ENCODE measurements around the gene TBATA.

- PRO-cap, result no peak
Measured at GRCh38 chr10:69467797-69468425, 16.6 kb downstream of the TSPAN15 start.

DNA sequence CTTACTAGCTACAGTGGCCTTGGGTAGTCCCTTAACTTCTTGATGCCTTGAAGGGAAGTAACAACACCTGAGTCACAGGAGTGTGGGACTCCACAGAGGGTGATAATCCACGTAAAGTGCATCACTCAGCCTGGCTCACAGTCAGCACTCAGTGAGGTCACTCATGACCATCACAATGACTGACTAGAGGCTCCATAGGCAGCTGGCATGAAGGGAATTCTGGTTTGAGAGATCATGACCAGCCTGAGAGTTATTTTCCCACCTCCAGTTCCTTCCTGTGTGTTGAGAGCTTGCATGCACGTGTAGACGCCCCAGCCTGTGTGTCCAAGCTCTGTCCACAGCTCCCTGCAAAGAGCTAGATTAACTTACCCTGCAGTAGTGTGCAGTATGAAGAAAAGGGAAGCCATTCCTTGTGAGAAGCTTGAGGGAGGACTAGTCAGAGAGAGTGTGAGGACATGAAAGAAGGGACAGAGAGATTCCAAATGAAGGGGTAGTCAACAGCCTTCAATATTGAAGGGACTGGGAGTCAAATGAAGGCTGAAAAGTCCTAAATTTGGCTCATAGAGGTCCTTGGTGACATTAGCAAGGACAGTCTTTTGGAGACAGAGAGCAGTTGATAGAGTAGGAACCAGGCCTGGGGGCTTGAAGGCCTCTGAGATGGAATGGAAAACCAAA, 34.6 kb downstream of the NEUROG3 start:
- PRO-cap, result no peak

GRCh38 chr10:69732011-69733004, 69.4 kb upstream of the COL13A1 start:
- PRO-cap, result no peak

GRCh38 chr10:69901573-69902118, 99.9 kb downstream of the COL13A1 start:
- PRO-cap, result no peak

- PRO-cap, result no peak
Measured at GRCh38 chr10:69911839-69912060, 110.0 kb downstream of the COL13A1 start.

DNA sequence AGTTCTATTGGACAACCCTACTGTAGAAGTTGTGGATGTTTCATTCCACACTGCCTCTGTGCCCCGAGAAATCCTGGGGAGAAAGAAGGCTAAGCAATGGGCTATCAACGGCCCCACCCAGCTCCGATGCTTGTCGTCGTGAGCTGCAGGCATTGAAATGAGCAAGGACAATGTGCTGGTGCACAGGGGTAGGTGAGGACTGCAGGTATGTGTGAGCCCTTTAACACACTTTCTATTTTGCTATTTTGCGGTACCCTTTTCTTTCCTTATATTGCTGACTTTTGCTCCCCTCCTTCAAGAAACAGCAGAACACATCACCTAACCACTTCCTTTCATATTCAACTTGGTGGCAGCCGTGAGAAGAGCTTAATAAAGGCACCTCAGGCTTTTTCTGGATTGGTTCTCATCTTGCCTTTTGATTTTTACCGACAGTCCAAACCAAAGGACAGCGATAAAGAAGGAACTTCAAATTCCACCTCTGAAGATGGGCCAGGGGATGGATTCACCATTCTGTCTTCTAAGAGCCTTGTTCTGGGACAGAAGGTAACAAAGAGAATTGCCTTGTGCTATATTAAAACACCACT, 39.2 kb downstream of the AIFM2 start:
- PRO-cap, result no peak

DNA sequence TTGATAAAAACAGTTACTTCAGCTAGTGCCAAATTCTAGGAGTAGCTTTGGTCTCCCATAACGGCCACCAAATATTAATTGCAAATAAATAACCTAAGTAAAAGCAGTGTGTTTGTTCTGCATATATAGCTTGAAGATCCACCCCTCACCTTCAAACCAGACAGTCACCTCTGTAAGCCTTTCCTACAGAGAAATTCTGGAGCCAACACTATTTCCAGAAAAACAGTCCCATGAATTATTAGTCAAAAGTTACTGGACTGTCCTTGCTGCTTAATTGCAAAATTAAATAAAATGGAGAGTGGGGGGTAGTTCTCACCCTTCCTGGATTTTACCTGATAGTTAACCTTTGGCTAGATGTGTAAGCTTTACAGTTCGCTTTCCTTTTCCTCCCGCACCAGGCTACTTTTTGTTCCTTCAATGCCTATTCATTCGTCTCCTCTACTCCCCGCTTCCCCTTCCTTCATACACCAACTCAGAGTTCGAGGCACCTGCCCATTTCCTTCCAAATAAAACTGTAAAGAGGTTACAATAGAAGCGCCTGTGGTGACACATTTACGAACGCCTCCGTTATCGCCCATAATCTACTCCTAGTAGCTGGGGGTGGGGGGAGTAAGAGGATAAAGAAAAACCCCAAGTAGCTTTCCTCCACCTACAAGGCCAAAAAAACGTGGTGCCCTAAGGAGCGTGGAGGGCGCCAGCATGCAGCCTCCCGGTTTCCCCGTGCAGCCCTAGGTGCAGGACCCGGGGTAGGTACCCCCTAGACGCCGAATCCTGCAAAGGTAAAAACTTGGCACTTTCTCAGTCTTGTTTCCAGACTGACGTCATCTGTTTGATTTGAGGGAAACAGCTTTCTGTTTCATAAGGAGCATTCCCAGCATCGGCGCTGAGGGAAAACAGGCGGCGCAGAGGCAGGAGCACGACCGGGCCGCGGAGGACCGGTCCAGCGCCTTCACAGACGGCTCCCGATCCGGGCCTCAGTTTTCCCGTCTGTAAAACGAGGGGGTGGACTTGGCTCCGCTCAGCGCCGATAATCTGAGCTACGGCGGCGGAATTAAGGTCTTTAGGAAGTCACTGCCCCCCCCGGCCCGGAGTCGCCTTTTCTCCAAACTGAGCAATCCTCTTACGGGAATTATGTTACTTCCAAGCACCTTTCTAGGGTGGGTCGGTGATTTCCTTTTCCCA, 1.1 kb downstream of the PPA1 start:
- PRO-cap, result unidirectional peak, plus-strand start at position 886 of the sequence

- PRO-cap, result no peak
Measured at GRCh38 chr10:70235097-70235633, 1.9 kb upstream of the PPA1 start.

DNA sequence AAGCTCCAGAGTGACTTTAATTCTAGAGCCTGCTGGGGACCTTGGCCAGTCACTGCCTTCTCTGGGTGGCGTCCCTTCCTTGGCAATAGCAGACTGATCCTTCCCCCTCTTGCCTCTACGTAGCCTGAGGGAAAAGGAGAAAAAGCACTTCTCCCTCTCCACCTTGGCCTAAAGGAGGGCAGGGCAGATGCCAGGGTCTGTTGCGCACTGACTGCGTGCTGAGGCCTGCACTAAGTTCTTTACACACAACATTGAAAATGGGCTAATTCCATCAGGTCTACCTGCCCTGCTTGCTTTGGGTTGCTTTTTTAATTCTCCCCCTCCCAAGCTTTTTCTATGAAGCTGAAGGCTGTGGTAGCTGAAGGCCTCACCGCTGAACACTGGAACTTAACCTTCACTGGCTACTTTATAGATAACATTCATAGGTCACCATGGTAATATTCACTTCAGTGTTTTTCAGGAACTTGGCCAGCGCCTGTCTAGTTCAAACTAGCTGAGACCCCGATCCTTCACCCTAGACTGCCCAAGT, 28.9 kb downstream of the PRF1 start:
- PRO-cap, result no peak

DNA sequence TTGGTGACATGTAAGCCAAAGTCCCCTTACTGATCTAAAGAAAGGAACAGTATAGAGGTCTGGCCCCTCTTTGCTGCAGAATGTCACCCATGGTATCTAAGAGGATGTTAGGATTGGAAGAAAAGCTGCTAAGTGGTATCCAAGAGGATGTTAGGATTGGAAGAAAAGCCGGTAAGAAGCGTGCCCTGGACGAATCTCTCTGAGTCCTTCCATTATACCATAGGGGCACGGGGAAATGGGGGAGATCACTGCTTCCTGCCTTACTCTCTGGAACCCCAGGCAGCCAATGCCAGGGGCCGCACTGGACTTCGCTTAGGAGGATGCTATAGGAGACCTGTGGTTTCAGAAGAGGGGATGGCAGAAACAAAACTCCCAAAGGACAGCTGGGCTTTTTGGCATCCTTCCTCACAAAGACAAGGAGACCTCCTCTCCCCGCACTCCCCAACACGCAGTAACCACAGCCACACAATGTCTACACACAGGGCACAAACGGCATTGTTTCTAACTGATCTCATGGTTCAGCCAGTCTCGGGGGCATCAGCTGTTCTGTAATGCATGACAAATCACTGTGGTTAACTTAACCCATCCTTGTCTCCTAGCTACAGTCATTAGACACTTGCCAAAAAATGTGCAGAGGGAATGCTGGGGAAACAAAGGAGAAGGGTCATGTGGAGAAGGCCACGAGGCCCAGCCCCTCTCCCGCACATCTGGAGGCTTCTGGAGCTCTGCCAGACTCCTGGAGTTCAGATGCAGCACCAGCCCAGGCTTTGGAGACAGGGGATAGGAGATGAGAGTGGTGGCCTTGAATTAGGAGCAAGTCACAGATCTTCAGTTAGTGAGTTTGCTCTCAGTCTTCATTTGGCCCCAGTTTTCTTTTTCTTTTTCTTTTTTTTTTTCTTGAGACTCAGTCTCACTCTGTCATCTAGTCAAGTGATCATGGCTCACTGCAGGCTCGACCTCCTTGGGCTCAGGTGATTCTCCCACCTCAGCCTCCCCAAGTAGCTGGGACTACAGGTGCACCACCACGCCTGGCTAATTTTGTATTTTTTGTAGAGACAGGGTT, 7.6 kb upstream of the ADAMTS14 start:
- PRO-cap, result no peak

GRCh38 chr10:70785081-70785541, at the start of gene TBATA:
TSS of gene TBATA (minus strand) at chr10:70785377.
- PRO-cap, result no peak

GRCh38 chr10:71213772-71214811, 1.7 kb downstream of the UNC5B start:
- PRO-cap, result unidirectional peak, minus-strand start at chr10:71214154

DNA sequence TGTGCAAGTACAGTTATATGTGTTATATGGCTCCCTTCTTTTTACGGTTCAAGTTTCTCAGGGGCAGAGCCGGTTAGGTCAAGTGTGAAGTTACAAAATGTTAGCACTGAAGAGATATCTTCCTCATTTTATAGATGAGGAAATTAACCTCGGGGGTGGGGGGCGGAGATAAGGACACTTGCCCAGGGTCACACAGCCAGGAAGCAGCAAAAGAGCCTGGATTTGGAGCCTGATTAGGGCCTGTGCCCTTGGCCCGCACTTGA, 21.6 kb downstream of the UNC5B start:
- PRO-cap, result no peak

GRCh38 chr10:71243845-71244372, 31.5 kb downstream of the UNC5B start:
- PRO-cap, result no peak

- PRO-cap, result no peak
Measured at GRCh38 chr10:71314207-71315142, 4.6 kb upstream of the SLC29A3 start.

DNA sequence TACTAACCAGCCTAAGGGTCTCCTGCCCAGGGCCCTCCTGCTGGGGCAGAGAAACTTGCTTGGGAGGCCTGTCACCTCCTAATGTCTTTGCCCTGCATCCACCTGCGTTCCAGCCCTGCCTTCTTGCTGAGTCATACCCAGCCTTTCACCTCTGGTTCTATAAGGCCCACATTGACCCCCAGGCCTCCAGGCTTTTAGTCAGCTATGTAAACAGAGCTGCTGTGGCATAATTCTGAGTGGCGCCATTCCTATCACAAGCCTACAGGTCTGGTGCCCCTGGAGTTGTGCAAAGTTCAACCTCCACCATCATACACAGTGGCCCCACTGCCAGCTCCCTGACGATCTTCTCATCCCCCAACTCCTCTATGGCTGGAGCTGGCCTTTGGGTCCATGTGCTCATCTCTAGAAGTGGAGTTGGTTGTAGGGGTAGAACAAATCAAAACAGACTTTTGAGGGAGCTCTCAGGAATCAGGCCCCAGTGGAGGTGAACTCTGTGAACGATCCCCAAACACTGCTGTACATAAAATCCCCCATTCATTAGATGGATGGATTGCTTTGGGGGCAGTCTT, 21.1 kb downstream of the SLC29A3 start:
- PRO-cap, result no peak

DNA sequence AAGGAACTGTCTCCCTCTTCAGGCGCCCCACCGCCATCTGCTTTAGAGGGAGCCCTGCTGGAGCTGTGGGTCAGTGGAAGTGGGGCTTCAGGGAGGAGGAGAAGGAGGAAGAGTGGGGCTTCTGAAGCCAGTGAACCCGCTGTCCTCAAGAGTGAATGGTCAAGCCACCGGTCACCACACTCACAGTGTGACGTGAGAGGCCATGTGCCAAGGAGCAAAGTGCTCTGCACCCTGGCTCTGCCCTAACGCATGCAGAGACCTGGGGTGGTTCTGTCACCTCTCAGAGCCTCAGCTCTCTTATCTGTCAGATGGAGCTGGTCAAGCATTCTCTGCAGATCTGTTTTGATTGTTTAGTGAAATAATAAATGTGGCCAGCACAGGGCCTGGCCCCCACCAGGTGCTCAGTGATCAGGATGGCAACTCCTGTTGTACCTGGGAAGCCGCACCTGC, 65.6 kb downstream of the CDH23 start:
- PRO-cap, result no peak

- PRO-cap, result no peak
Measured at GRCh38 chr10:71621611-71622944, 97.5 kb downstream of the C10orf105 start.

DNA sequence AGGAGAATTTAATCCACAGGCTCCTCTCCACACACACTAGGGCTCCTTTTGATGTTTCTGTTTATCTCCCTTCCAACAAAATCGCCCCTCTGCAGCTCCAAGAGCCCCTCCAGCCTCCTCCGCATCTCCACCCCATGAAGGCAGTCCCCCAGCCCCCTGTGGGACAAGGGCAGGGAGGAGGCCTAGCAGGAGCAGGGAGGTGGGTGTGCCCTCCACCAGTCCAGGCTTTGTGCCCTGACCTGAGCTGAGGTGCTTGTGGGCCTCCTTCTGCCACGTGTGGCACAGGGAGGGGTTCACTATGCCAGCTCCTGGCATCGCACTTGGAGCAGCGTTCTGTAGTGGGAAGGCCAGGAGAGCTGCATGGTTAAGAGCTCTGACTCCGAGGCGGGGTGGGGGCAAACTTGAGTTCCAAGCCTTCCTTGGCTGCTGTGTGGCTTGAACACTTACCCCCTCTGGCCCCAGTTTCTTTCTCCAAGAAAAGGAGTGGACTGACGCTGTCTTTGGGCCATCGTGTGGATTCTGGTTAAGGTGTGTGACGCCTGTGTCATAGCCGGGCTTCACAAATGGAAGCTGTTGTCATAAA, 80.3 kb downstream of the C10orf105 start:
- PRO-cap, result no peak

- PRO-cap, result no peak
Measured at GRCh38 chr10:71727714-71728874, 8.5 kb upstream of the C10orf105 start.